Metastatic Liver Carcinoma in the Adrenal Gland (tissue), 2 donors: ENCODE results near the genes CCDC138 and SH3RF3.

GRCh38 chr2:108472763-108473382, 23.9 kb downstream of the GCC2 start:
- PRO-cap, 2 experiments, result no peak in any of the 2 experiments

DNA sequence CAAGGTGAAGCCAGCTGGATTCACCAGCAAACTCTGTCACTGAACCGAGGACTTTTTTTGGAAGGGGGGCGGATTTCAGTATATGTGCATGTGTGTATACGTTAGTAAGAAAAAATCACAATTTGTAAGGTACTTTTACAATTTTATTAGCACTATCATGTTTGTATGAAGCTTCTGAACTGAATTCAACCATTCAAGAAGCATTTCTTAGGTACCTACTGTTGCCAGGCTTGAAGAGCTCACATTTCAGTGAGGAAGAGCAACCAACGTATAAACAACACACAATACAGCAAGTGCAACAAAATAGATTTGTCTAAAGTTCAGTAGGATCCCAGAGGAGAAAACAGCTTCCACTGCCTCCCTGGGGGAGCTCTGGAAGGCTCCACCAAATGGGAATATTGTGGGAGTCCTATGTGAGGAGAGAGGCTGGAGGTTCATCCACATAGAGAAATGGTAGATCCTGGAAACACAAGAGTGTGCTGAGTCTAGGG, 72.2 kb downstream of the LIMS1 start:
- PRO-cap, 2 experiments, result no peak in any of the 2 experiments

DNA sequence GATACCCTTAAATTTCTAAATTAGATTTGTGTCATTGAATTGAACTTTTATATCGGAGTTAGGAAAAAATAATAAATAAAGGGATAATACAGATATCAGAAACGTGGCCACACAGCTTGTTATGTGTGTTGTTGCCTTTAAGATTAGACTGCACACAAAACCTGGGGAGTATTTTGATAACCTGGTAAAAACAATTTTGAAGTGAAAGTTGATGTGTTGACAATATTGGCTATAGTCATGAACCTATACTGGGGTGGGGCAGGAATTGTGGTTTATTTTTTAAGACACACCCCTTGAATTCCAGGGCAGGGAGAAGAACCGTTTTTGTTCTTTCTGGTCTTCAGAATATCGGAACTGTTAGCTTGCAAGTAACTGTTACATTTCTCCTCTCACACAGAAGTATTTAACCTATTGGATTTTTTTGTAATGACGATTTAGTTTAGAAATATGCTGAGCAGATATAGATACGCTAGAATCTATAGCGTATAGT, 80.4 kb downstream of the LIMS1 start:
- PRO-cap, 2 experiments, result no peak in any of the 2 experiments

DNA sequence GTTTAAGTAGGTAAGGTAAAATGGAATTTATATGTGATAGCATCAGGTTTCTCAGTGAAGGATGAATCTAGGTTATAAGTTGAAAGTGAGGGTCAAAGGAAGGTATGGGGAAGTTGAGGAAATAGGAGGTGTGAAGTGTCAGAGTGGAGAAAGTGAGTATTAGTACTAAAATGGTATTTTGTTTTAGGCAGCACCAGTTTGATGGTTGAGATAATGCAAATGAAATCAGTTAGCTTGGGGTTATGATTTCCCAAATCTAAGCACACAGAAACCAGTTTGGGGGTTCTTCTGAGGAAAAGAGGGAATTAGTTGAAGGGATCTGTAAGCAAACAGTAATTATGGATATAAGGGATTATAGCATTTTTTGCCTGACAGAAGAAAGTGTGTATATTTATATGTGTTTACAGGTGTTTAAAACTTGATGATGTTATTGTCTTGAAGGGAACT, 14.9 kb downstream of the RANBP2 start:
- PRO-cap, 2 experiments, result no peak in any of the 2 experiments

DNA sequence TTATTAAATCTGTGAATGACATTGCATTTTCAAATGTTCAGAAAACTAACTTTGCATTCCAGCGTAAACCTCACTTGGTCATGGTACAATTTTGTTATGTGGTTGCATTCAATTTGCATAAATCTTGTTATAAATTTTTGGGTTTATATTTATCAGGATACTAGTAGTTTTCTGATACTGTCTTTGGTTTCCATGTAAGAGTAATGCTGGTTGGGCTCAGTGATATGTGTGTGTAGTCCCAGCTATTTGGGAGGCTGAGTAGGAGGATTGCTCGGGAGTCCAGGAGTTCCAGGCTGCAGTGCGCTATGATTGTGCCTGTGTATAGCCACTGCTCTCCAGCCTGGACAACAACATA, 12.5 kb upstream of the CCDC138 start:
- PRO-cap, 2 experiments, result no peak in any of the 2 experiments

DNA sequence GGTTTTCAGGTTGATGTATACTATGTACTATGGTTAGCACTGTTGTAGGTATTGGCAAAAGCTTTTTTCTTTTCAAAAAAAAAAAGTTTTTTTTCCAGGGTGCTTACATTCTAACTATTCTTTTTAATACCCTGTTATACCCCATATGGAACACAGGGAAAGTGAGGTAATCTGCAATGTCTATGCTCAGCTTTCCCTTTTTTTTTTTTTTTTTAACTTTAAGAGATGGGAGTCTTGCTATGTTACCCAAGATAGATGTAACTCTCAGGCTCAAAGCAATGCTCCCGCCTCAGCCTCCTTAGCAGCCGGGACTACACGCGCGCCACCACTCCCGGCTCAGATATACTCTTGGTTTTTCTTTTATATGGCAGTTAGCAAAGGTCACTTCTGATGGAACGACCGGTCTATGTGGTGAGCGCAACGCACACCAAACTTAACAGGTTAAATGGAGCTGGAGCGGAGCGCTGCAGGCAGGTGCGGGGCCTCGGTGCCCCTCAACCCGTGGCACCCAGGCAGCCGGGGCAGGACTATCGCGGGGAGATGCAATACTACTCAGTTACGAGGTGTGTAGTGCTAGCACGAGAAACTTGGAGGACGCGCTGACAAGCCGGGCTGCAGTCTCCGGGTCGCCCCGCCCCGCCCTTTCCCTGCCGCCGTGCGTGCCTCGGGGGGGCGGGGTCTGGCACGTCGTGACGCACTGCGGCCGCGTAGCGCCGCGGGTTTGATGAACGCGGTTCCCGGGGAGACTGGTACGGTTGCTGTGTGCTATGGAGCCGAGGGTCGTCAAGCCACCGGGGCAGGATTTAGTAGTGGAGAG, at the start of gene CCDC138:
TSS of gene CCDC138 (plus strand) at position 716 of the 817 bp plus-strand sequence.
- PRO-cap, 2 experiments, result peak in 2 of 2 experiments; most common plus-strand start position 752 of the sequence (in 1); most common minus-strand start position 596 of the sequence (in 2)

DNA sequence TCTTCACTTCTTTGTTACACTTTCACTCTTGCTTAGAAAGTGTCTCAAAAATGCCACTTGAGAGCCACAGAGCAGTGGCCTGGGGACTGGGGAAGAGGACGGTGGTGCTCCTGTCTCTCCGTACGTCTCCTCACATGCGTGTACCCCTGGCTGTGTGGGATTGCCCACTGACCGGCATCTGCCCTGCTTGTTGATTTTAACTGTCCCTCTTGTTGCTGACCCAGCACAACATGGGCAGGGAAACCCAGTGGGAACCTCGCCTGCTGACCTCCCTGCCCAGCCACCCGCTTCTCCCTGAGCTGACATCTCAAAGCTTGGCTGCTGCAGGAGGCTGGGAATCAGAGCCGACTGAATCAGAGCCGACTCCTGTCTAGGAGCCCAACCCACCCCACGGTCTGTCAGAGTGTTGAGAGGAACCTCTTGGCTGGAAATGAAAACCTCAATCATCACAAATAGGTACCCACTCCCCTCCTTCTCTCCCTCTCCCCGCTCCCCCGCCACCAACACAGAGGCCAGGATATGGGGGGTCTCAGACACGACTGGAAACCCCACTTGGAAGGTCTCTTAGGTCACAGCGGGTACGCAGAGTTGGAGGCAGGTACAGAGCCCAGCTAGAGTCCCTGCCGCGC, 944 bp downstream of the EDAR start:
- PRO-cap, 2 experiments, result no peak in any of the 2 experiments

DNA sequence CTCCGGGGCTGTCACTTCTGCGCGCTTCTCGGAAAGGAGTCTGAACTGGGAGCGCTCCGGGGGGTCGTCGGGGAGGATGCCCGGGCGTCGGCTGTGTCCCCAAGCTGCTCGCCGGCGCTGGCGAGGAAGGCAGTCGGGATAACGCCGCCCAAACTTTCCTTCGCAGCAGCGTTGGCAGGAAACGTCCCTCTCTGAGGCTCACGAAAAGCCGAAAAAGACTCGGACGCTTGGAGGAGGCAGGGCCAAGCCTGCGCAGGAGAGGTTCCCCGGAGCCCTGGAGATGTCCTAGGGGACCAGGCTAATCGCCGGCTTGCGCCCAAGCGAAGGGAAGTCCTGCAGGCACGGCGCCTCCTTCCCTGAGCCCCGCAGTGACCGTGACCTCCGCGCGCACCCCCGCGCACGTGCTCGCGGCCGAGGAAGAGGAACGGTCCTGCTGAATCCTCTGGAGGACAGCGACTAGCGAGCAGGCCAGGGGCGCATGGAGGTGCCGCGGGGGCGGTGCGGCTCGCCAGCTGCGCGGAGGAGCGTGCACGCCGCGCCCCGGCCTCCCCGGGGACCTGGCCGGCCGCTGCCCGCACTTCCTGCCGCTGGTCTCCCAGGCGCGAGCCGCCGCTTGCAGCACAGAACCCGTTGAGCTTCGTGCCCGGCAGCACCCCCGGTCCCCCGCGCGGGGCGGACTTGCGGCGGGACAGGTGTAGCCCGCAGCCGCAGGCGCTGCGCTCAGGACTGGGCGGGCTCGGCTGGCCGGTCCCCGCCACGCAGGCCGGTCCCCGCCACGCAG, at the start of gene SH3RF3:
TSS of gene SH3RF3 (plus strand) at position 621 of the 781 bp plus-strand sequence.
- PRO-cap, 2 experiments, result no peak in any of the 2 experiments

GRCh38 chr2:109129366-109129886, 421 bp downstream of the SH3RF3 start:
- PRO-cap, 2 experiments, result no peak in any of the 2 experiments

- PRO-cap, 2 experiments, result no peak in any of the 2 experiments
Observed at GRCh38 chr2:109143435-109144355, 14.7 kb downstream of the SH3RF3 start.

- PRO-cap, 2 experiments, result no peak in any of the 2 experiments
Observed at GRCh38 chr2:109160280-109161033, 31.5 kb downstream of the SH3RF3 start.

GRCh38 chr2:109173717-109174572, 44.9 kb downstream of the SH3RF3 start:
- PRO-cap, 2 experiments, result no peak in any of the 2 experiments

DNA sequence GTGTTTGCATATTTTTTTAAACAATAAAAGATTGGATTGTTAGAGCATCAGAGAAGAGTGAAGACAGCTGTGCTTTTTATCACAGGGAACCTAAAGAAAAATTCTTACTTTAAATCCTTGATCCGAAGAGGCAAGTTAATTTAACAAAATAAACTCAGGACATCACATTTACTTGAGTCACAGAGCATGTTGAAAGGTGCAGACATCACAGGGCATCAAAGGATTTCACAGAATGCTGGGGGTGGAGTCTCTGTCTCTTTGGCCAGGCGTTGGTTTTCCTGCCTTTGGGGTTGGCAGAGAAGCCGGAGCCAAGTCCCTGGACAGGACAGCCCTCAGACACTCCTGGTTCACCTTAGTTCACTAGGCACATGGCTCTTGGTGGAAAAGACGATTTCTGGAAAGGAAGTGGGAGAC, 56.3 kb downstream of the SH3RF3 start:
- PRO-cap, 2 experiments, result no peak in any of the 2 experiments

GRCh38 chr2:109214977-109215406, 86.0 kb downstream of the SH3RF3 start:
- PRO-cap, 2 experiments, result no peak in any of the 2 experiments

- PRO-cap, 2 experiments, result no peak in any of the 2 experiments
Observed at GRCh38 chr2:109238497-109239025, 109.6 kb downstream of the SH3RF3 start.

DNA sequence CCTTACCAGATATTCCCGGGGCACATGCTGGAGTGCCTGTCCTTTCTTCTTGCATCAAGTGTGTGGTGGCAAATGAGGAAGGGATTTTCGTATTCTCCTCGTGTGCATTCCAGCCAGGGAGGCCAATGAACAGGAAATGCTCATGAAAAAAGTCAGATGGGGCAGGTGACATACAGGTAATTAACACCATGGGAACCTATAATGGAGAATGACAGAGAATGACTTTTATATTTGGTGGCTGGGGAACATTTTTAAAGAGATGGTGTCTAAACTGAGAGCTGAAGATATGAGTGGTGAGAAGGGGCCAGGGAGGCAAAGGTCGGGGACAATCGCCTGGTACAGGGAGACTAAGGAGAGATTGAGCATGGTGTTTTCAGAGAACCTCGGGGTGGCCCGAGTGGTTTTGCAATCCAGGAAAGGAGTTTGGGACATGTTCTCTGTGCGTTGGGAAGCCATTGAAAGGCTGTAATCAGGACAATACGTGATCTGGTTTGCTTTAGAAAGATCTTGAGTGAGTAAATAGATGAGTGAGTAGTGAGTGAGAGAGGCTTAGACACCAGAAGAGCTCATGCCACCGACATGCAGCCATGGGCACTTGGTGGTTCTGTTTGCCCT, 114.5 kb downstream of the SH3RF3 start:
- PRO-cap, 2 experiments, result no peak in any of the 2 experiments

GRCh38 chr2:109321721-109322703, 193.0 kb downstream of the SH3RF3 start:
- PRO-cap, 2 experiments, result no peak in any of the 2 experiments

GRCh38 chr2:109348771-109349319, 219.8 kb downstream of the SH3RF3 start:
- PRO-cap, 2 experiments, result no peak in any of the 2 experiments

- PRO-cap, 2 experiments, result no peak in any of the 2 experiments
Observed at GRCh38 chr2:109560263-109561402, 53.1 kb downstream of the SEPTIN10 start.

DNA sequence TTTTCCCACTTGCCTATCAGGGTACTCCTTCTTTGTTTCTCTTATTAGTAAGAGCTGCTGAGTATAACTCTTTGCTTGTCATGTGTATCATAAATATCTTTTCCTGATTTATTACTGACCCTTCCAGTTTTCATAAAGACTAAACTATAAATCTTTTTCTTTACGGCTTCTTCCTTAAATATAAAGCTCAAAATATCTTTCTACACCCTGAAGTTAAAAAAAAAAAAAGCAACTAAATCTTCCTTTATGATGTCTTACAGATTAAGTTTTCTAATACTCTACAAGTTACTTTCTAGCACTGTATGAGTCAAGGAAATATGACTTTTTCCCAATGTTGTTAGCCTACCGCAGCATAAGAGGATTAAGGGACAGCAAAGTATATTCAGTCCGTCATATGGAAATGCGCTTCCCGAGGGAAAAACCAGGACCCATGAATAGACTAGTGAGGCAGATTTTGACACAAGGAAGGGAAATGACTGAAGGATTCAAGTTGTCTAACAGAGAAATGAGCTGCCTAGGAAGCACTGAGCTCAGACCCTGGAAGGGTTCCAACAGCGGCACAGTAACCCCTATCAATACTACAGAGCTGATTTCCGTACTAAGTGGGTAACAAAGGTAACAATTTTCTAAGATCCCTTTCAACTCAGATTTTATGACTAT, 12.1 kb downstream of the SEPTIN10 start:
- PRO-cap, 2 experiments, result no peak in any of the 2 experiments